ENCODE data around the genes ZNF773, ZNF587, ZNF256 and ZNF324B.

DNA sequence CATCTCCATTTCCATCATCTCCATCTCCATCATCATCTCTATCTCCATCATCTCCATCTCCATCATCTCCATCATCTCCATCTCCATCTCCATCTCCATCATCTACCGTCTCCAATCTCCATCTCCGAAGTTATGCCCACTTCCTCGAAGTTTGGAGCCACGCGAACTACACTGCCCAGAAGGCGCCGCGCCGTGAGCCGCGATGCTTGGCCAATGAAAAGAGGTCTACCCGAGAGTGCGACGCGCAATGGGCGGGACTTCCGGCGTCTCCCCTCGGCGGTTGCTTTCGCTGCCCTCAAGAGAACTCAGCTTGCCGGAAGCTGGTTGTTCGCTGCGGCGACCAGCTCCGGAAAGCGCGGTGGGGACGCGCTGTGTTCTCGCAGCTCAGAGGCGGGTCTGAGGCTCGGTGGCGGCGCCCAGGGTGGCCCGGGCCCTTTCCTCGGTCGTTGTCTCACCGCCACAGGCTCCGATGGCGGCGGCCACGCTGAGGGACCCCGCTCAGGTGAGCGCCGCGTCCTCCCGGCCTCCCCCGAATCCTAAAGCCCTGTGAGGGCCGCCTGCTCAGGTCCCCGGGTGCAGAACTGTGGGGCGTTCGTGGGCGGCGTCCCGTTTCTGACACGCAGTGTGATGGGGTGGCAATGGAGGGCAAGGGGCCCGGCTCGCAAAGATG lies at the start of gene ZNF773:
Gene ZNF773 (plus strand): TSS at position 327 of the 670 bp plus-strand sequence.
- PRO-cap, 2 experiments: peak in 2 of 2 experiments; most common plus-strand start position 327 of the sequence (in 2)

- PRO-cap, 2 experiments: no peak in any of the 2 experiments
Measured at GRCh38 chr19:57651200-57651932, 17.4 kb upstream of the ZSCAN4 start.

GRCh38 chr19:57701843-57702125 lies 7.2 kb downstream of the ZNF154 start:
- PRO-cap, 2 experiments: no peak in any of the 2 experiments

DNA sequence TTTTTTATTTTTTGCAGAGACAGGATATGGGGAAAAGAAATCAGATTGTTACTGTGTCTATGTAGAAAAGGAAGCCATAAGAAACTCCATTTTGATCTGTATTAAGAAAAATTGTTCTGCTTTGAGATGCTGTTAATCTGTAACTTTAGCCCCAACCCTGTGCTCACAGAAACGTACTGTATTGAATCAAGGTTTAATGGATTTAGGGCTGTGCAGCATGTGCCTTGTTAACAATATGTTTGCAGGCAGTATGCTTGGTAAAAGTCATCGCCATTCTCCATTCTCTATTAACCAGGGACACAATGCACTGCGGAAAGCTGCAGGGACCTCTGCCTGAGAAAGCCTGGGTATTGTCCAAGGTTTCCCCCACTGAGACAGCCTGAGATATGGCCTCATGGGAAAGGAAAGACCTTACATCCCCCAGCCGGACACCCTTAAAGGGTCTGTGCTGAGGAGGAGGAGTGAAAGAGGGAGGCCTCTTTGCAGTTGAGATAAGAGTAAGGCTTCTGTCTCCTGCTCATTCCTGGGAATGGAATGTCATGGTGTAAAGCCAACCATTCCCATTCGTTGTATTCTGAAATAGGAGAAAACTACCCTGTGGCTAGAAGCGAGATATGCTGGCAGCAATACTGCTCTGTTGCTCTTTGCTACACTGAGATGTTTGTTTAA lies 1.0 kb upstream of the ZNF587B start:
- PRO-cap, 2 experiments: no peak in any of the 2 experiments

DNA sequence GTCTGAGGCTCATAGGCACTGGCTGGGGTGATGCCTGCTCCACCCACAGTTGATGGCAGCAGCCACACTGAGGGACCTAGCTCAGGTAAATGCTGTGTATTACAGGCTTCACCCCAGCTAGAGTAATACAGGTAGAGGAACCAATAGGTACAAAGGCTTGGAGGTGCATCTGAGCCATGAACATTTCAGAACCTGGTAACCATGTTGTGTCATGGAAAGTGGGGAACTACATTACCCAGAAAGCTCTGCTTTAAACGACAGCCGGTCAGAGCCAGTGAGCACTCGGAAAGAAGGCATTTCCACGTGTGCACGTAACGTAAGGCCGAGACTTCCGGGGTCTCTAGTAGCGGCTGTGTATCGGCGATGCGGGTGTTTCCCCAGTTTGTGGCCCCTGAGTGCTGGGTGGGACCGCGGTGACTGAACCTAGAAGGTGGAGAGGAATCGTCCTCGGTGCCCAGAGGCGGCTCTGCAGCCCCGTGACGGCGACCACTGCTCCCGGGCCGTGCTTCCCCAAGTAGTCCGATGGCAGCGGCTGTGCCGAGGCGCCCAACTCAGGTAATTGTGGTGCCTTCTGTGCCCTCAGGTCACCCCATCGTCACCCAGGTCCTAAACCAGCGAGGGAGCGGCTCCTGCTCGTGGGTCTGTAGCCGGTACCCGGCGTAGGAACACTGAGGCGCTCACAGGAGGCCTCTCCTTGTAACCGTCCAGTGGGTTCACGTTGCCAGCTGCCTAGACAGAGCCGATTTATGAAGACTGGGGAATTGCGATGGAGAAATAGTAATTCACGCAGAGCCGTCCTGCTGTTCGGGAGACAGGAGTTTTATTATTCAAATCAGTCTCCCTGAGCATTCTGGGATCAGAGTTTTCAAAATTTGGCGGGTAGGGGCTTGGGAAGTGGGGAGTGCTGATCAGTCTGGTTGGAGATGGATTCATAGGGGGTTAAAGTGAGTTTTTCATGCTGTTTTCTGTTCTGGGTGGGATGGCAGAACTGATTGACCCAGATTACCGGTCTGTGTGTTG lies at the start of gene ZNF587:
Gene ZNF587 (plus strand): TSS at position 343 of the 1,020 bp plus-strand sequence.
- PRO-cap, 2 experiments: no peak in any of the 2 experiments

DNA sequence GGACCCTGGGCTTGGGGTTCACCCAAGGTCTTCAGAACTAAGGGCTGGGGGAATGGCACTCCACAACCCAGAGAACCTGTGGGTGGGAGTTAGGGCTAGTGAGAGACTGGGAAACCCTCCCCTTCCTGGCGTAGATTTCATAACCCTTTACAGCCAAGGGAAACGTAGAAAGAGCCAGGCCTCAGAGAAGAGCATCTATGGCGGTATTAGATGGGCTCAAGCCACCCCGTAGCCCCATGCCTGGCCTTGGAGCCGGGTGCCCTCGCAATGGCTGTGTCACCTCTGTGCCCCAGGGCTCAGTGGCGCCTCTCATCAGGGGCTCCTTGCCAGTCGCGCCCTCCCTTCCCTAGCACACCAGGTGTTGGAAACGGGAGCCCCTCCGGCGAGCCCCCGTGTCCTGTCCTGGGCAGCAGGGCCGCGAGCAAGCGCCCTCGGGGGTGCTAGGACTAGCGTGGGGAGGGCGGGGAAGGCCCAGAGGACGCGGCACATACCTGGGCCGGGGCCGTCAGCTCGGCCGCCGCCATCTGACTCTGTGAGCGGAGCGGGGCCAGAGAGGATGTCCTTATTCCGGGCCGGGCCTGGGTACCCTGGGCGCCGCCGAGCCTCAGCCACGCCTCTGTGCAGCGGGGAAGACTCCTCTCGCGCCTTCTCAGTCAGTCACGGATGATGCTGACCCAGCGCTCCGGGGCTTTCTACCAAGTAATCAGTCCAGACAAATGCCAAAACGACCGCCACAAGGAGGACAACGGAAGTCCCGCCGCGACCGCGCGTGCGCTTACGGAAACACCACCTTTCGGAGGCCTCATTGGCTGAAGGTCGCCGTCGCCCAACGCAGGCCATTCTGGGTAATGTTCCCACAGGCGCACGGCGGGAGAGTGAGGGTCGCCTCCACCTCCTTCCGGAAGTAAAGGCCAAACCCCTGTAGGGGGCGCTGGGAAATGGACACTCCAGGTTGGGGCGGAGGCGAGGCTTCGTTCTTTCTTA lies at the start of gene ZNF256:
Gene ZNF256 (minus strand): TSS at position 756 of the 984 bp plus-strand sequence.
- PRO-cap, 2 experiments: peak in 1 of 2 experiments; most common minus-strand start position 756 of the sequence (in 1)

DNA sequence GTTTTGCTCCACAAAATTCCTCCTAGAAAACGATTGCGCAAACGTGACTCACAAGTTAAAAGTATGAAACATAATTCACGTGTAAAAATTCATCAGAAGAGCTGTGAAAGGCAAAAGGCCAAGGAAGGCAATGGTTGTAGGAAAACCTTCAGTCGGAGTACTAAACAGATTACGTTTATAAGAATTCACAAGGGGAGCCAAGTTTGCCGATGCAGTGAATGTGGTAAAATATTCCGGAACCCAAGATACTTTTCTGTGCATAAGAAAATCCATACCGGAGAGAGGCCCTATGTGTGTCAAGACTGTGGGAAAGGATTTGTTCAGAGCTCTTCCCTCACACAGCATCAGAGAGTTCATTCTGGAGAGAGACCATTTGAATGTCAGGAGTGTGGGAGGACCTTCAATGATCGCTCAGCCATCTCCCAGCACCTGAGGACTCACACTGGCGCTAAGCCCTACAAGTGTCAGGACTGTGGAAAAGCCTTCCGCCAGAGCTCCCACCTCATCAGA lies 16.2 kb upstream of the ZNF544 start:
- PRO-cap, 2 experiments: no peak in any of the 2 experiments

DNA sequence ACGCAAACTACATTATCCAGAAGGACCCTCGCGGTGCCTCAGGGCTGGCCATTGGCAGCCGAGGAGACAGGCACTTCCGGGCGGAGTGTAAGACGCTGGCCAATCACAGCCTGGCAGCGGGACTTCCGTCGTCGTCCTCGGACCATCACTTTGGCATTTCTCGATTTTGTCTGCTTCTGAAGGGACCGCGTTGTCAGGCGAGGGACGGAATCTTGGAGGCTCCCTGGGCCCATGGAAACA lies 297 bp upstream of the ZNF132 start:
- PRO-cap, 2 experiments: peak in 2 of 2 experiments; most common plus-strand start position 175 of the sequence (in 2)

- PRO-cap, 2 experiments: peak in 2 of 2 experiments; most common plus-strand start chr19:58451652 (in 2)
Measured at GRCh38 chr19:58451131-58452364, at the start of gene ZNF324B. Gene ZNF324B (plus strand): TSS chr19:58451622.

DNA sequence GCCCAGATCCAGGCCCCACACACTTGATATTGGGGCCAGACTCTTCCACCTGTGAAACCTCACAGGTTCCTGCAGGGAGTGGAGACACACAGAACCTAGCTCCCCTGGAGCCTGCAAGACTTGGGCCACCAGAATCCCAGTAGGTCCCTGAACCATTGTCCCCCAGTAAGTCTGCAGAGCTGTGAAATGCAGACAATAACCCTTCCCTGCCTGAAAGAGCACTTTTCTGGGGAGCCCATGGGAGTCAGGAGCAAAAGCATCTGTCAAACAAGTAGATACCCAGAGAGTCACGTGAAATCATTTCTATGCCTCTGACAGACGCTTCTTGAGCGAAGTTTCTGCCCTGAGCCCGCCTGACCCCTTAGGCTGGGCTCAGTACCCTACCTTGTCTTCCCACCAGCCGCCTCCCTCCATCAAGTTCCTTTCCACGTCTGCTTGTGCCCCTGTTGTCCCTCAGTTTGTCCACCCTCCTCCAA lies 2.1 kb upstream of the ZNF446 start:
- PRO-cap, 2 experiments: peak in 1 of 2 experiments; most common plus-strand start position 422 of the sequence (in 1); most common minus-strand start position 409 of the sequence (in 1)

DNA sequence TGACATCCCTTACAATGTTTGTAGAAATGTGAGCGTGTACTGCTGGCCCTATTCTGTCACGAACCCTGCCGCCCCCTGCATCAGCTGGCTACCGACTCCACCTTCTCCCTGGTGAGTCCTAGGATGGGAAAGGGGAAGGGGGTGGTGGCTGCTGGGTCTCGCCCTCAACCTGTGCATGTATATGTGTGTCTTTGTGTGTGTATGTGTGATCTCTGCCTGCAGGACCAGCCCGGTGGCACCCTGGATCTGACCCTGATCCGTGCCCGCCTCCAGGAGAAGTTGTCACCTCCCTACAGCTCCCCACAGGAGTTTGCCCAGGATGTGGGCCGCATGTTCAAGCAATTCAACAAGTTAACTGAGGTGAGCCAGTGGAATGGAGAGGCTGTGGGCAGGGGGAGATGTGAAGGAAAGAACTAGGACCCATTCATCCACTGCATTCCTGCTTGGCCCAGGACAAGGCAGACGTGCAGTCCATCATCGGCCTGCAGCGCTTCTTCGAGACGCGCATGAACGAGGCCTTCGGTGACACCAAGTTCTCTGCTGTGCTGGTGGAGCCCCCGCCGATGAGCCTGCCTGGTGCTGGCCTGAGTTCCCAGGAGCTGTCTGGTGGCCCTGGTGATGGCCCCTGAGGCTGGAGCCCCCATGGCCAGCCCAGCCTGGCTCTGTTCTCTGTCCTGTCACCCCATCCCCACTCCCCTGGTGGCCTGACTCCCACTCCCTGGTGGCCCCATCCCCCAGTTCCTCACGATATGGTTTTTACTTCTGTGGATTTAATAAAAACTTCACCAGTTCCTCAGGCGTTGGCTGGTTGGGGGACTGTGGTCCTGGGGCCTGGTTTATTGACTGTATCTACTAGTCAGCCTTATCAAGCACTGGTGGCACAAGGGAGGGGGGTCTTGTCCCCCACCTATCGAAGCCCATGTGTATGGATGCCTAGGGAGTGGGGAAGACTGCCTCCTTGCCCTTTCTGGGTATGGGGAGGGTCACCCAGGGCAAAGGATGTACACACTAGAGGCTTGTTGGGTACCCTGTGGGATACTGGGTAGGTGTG lies 4.7 kb downstream of the CHMP2A start:
- PRO-cap, 2 experiments: peak in 2 of 2 experiments; most common plus-strand start position 364 of the sequence (in 1); most common minus-strand start position 442 of the sequence (in 1)

DNA sequence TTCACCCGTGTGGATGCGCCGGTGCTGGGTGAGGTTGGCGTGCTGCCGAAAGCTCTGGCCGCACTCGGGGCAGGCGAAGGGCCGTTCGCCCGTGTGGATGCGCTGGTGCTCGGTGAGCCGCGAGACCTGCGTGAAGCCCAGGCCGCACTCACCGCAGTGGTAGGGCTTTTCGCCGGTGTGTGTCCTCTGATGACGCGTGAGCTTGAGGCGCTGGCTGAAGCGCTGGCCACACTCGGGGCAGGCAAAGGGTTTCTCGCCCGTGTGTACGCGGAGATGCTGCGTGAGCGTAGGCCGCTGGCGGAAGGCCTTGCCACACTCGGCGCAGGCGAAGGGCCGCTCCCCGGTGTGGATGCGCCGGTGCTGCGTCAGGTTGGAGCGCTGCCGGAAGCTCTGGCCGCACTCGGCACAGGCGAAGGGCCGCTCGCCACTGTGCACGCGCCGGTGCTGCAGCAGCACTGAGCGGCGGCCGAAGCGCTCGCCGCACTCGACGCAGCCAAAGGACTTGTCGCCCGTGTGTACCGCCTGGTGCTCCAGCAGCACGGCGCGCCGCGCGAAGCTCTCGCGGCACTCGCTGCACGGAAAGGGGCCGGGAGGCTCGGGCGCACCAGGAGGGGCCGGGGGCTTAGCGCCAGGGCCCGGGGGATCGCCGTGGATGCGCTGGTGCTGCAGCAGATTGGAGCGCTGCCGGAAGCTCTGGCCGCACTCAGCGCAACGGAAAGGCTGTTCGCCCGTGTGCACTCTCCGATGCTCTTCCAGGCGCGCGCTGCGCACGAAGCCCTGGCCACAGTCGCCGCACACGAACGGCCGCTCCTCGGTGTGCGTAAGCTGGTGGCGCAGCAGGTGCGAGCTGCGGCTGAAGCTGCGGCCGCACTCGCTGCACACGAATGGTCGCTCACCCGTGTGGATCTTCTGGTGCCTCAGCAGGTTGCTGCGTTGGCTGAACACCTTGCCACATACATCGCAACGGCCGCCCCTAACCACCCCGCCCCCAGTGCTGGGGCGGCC lies 4.1 kb upstream of the UBE2M start:
- PRO-cap, 2 experiments: no peak in any of the 2 experiments

- PRO-cap, 2 experiments: no peak in any of the 2 experiments
Measured at GRCh38 chr19:58563248-58563685, 4.9 kb upstream of the UBE2M start.

Data from monocyte (primary cell).